Neural crest cell (in vitro differentiated cells): Measurements from ENCODE around the genes DSC3, DSC1, DSG2 and RNF138.

DNA sequence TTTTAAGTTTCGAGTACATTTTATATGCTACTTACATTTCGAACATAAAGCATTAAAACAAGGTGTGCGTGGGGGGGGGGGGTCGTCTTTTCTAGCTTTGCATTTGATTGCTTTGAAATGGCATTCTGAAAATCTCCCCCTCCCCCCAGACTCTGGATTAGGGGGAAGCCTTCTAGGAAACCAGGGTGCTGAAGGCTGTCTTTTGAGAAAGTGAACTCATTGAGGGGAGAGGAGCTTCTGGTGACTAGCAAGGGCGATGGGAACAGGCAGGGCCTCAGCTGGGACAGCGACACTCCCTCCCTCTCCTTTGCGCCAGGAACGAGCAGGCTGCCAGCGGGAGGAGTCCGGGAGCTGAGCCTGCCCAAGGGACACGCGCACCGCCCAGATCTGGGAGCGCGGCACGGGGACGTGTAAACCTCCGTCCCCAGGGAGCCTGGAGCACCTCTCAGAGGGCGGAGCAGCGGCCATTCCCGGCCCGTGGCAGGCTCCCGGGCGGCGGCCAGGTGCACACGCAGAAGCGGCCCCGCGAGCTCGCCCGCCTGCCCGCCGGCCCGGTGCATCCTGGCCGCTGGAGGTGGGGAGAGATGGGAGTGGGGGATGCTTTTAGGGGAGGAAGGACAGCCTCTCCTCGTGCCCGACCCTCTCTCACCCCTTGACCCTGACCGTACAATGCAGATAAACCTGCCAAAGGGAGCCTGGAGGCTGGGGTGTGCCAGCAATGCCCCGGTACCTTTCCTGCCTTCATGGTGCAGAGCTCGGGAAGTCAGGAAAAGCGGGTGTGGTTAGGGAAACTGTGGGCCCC is 2.4 kb downstream of the AQP4 start:
- PRO-cap: no peak

- PRO-cap: no peak
Measured at GRCh38 chr18:27143762-27144190, 41.3 kb downstream of the CHST9 start.

GRCh38 chr18:27231220-27231748 is 46.2 kb upstream of the CHST9 start:
- PRO-cap: no peak

- PRO-cap: no peak
Measured at GRCh38 chr18:27984940-27985338, 192.0 kb downstream of the CDH2 start.

GRCh38 chr18:28178243-28178675 is 1.3 kb upstream of the CDH2 start:
- PRO-cap: bidirectional peak, plus-strand start at chr18:28178452, minus-strand start at chr18:28178423; bidirectional peak, plus-strand start at chr18:28178796, minus-strand start at chr18:28178559

GRCh38 chr18:28854833-28855309 is 677.9 kb upstream of the CDH2 start:
- PRO-cap: no peak

- PRO-cap: no peak
Measured at GRCh38 chr18:30992148-30992804, 50.3 kb downstream of the DSC3 start.

DNA sequence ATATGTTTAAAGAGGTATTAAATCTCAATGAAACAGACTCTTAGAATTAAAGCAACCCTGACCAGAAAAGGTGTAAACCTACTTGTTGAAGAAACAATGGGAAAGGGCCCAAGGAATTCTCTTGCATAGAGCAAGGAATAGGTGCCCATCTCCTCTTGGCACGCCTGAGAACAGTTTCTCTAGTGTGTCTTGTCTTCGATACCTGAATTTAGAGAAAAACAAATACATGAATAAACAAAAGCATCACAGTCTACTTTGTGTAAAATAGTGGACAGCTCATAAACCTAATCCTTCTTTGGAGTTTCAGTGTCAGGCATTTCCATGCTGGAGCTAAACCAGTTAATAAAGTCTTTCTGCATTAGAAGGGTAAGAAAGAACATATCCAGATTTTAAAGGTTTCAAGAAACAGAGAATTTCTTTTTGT is 13.1 kb downstream of the DSC3 start:
- PRO-cap: no peak

DNA sequence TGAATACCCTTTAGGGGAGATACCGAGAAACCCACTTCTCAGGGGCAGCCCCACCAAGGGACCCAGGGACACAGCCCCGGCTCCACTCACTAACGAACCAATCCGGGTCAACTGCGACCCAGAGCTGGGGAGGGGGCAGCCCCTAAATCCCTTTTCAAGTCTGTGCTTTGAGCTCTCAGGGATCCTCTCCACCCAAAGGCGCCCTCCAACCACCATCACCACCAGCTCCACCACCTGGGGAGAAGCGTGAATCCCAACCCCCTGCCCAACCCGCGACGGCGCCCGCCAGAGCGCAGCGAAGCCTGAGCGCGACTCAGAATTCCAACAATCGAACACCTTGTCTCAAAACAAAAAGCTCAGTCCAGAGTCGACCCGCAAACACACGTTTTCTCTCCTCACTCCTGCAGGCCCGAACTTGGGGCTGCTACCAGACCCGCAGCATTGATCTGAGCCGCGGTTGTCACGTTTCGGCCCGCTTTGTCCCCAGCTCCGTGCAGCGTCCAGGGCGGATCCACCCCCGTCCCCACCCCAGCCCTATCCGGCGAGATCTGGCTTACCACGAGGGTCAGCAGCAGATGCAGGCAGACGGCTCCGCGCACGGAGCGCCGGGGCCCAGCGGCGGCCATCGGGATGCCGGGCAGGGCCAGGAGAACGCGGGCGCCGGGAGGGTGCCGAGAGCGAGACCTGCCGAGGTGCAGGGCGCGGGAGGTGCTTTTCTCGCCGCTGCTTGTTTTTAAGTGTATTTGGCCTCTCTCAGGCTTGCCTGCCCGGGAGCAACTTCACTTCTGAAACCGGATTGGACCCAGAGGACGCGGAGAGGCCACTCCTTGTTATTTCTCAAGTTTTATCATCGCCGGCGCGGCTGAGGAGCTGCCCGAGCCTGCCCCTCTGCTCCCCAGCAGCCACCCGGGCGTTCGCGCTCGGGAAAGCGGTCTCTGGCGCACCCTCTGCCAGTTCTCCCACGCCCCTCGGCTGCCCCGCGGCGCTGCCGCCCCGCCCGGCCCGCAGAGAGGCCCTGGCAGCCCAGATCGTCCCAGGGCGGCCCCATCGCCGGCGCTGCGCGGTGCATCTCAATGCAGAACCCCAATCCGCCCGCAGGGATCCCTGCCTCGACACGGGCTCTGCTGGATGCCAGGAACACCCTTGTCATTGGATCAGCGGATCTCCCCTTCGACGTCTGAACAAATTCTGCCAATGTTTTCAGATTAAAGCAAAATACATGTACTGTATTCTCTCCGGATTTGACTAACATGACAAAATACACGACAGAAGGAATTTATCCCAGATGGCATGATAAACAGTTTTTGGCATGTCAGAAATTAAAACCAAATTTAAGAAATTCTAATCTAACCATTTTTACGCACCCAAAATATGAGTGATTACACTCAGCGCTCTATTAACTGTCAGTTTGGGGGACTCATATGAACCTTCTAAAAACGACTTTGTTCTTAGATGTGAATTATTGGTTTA is at the start of gene DSC3:
TSS of gene DSC3 (minus strand) at position 708 of the 1,470 bp plus-strand sequence.
- PRO-cap: bidirectional peak, plus-strand start at position 571 of the sequence, minus-strand start at position 550 of the sequence; unidirectional peak, minus-strand start at position 1,075 of the sequence

DNA sequence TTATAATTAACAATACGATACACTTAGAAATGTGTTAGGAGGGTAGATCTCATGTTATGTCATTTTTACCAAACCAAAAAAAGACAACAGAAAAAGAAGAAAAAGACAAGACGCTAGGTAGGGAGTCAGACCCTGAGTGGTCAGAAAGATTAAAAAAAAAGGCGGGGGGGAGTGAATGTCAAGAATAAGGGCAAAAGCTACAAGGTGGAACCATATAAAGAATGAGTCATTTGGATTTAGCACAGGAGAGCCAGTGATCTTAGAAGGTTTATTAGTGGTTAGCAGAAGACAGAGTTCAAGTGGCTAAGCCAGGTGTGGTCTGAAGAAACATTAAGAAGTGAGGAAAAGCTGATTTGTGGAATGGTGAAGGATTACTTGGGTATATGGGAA is 2.8 kb downstream of the DSC2 start:
- PRO-cap: no peak

- PRO-cap: no peak
Measured at GRCh38 chr18:31162565-31163044, at the start of gene DSC1. DSC1 (minus strand) TSS chr18:31162856.

- PRO-cap: no peak
Measured at GRCh38 chr18:31490325-31490876, 7.6 kb upstream of the DSG2 start.

DNA sequence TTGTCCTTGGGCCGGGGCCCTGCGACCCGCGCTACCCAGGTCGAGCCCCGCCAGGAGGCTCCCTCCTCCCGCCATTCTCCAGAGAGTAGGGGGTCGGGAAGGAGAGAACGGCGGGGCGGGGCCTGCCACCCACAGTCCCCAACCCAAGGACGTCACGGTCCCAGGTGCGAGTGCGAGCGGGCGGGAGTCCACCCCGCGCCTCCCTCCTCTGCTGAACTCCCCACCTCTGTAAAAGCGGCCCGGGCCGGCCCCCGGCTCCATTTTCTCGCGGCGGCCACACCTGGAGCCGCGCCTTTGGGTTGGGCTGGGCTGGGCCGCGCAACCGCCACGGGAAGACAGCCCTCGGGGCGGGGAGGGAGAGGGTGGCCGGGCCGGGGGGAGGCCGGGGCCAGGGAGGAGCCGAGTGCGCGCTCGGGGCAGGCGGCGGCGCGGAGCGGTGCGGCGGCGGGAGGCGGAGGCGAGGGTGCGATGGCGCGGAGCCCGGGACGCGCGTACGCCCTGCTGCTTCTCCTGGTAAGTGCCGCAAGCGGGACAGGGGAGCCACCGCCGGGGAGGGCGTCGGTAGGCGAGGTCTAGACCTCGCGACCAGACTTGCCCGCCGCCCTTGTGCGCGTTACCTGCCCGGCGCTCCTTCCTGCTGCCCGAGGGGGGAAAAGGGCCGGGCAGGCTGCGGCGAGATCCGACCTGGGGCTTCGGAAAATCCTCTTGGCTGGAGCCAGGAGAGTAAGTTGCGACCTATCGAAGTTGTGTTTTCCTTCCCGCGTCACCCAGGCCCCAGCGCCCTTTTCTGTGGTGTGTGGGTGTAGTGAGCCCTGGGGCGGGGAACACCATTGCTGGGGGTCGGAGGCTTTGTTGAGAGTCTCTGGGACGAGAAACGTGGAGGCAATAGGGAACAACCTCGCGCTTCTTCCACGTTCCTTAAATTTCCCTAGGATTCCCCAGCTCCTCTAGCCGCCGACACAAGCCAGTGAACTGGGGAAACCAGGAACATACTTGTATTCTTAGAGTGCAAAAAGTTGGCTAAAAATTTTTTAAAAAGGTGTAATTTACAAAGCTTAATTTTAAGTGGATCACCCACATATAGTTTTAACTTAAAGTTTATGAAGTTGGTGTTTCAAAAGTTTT is at the start of gene DSG2:
TSS of gene DSG2 (plus strand) at position 394 of the 1,125 bp plus-strand sequence.
- PRO-cap: bidirectional peak, plus-strand start at position 155 of the sequence, minus-strand start at position 76 of the sequence; bidirectional peak, plus-strand start at position 439 of the sequence, minus-strand start at position 519 of the sequence; bidirectional peak, plus-strand start at position 644 of the sequence, minus-strand start at position 619 of the sequence; bidirectional peak, plus-strand start at position 855 of the sequence, minus-strand start at position 711 of the sequence; unidirectional peak, minus-strand start at position 974 of the sequence

- PRO-cap: no peak
Measured at GRCh38 chr18:31499253-31499672, 1.3 kb downstream of the DSG2 start.

DNA sequence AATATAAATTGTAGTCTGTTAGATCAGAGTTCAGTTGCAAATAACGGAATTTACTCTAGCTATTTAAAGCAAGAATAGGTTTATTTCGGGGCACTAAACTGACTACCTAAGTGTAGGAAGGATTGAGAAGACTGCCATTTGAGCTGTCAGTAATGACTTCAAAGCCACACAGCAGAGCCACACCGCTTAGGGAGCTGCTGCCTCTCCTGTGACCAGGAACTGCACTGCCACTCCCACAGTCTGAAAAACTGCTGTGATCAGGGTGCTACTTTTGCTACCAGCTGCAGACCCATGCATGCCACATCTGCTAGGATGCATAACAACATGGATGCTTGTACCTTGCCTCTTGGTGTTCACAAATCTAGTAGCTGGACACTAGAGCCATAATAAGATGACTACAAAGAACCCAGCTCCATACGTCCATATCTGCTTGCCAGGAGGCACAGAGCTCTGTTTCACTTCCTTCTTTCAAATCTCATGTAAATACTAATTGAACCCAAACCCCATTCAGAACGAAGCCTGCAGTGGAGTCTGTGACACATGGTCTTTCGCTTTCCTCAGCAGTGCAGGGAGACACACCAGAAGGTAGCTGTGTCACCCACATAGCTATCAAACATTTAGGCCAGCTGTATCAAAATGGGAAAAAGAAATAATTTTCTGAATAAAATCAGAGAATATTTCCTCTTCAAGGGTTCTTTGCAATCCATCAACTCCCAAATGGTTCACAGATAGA is 2.3 kb downstream of the DSG2 start:
- PRO-cap: no peak

DNA sequence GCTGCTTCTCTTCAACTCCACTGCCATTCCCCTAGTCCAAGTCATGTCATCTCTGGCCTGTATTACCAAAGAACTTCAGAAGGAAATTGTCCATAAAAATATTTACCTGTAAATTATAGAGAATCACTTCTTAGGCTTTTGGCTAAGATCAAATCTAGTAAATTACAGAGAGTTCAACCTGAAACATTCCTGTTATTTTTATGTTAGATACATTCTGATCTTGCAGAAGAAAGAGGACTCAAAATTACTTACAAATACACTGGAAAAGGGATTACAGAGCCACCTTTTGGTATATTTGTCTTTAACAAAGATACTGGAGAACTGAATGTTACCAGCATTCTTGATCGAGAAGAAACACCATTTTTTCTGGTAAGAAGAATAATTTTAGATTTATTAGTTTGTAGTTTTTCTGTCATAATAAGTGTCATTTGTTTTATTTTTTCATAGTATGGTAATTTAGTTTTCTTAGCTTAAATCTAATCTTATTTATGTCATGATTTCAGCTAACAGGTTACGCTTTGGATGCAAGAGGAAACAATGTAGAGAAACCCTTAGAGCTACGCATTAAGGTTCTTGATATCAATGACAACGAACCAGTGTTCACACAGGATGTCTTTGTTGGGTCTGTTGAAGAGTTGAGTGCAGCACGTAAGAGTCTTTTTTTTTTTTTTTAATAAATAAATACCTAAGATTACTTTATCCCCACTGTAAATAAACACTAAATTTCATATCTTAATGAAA is 22.8 kb downstream of the DSG2 start:
- PRO-cap: no peak

- PRO-cap: no peak
Measured at GRCh38 chr18:31954324-31954804, 11.4 kb upstream of the TRAPPC8 start.

- PRO-cap: bidirectional peak, plus-strand start at chr18:32091965, minus-strand start at chr18:32091989; bidirectional peak, plus-strand start at chr18:32092159, minus-strand start at chr18:32092132; bidirectional peak, plus-strand start at chr18:32092721, minus-strand start at chr18:32092340
Measured at GRCh38 chr18:32091536-32092587, at the start of gene RNF138. RNF138 (plus strand) TSS chr18:32091874.

GRCh38 chr18:32209733-32210045 is 19.9 kb downstream of the MEP1B start:
- PRO-cap: no peak

DNA sequence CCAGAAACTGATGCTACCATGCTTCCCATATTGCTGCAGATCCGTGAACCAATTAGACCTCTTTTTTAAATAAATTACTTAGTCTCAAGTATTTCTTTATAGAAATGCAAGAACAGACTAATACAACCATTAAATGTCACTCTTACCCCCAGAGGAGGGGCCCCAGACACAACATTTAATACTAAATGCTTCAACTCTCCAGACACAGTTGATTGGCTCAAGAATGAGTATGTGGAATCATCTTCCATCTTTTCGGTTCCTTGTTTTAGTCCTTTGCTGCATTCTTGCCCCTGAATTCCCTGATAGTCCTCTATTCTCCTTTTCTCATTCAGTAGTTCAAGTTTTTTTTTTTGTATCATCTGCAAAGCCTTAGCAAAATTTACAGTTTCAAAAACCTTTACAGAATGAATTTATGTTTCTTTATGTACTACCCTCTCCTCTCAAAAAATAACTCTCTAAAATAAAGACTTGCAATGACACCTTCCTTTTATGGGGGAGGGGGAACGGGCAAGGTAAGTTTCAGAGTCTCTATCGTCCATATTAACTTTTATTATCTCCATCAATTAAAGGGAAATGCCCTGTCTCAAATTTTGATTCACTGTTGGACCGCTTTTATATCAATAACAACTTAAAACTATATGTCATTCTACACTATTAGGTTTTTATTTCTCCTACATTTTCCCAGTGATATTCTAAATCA is 41.9 kb downstream of the GAREM1 start:
- PRO-cap: no peak